ENCODE measurements around the genes ANKIB1 and TFPI2.

DNA sequence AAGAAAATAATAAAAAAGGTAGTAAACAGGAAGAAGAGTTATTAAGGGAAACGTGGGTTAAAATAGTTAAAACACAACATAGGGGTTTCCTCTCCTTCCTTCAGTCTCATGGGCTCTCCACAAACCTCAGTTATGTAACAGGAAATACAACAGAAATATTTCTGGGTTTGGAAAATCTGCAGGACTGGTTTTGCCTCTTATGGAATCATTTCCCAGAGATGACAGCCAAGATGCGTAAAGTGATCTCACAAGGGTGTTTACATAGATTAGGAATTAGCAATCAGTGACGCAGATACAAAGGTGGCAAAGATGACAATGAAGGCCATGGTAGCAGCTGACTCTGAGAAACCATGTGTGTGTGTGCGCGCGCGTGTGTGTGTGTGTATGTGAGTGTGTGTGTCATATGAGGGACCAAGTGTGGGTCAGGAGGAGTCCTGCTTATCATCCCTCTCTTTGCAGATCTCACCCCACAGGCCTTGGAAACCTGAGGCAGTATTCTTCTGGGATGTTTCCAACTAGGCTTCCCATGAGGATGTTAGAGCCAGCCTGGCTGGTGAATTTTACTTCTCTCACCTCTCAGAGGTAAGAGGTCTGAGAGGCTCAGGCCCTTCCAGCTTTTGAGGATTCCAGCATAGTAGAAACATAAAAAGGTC, 14.8 kb downstream of the STEAP4 start:
- PRO-cap, 2 experiments = no peak in any of the 2 experiments

GRCh38 chr7:88346935-88347604, 40.4 kb upstream of the STEAP4 start:
- PRO-cap, 2 experiments = no peak in any of the 2 experiments

GRCh38 chr7:90119098-90119903, 35.0 kb upstream of the STEAP1 start:
- PRO-cap, 2 experiments = peak in 1 of 2 experiments; most common plus-strand start chr7:90119409 (in 1); most common minus-strand start chr7:90119154 (in 1)

DNA sequence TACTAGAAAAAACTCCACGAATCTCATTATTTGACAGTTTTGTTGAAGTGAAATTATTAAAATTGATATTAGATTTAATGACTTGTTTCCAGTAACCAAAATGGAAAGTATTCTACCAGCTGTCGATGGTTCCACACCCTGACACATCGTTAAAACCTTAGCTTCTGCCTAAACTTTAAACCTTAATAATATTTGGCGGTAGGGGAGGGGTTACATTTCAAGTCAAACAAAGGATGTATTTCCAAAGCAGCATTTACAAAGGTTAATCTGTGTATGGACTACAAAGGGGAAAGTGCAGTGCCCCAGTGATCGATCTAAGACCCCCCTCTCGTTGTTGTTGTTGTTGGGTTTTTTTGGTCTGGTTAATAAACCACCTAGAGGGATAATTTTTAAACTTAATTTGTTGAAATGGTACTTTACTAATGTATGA, 1.1 kb upstream of the STEAP2 start:
- PRO-cap, 2 experiments = no peak in any of the 2 experiments

- PRO-cap, 2 experiments = no peak in any of the 2 experiments
Measured at GRCh38 chr7:90242411-90242912, 2.5 kb upstream of the CFAP69 start.

- PRO-cap, 2 experiments = no peak in any of the 2 experiments
Measured at GRCh38 chr7:90266416-90267308, 21.7 kb downstream of the CFAP69 start.

DNA sequence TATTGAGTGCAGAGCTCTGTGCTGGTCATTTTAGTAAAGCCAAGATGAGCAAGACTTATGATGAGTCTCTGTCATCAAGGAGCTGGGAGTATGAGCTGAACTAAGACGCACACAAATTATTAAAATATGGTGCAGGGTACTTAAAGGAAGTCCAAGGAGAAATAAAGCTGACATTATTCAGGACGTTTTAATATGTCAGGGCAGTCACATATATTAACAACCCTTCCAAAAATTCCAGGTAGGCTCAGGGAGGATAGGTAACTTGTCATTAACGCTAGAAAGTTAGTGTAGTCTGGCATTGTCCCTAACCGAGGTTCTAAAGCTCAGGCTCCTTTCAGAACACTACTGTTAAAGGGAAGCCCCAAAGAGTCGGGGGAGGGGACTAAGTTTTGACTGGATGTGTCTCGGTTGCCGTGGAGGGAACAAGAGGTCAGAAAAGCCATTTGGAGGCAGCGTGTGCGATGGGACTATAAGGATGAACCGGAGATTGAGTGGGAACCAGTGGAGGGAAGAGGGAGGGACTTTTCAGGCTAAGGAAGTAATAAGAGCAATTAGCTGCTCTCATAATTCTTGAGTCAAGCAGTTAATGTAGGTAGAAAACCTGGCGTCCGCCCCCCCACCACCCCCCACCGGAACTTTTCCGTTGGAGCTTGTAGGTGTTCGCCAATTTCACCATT, 656 bp upstream of the AKAP9 start:
- PRO-cap, 2 experiments = peak in 1 of 2 experiments; most common plus-strand start position 443 of the sequence (in 1)

- PRO-cap, 2 experiments = no peak in any of the 2 experiments
Measured at GRCh38 chr7:91973661-91974118, 33.0 kb downstream of the AKAP9 start.

- PRO-cap, 2 experiments = no peak in any of the 2 experiments
Measured at GRCh38 chr7:92069735-92070221, 64.5 kb downstream of the CYP51A1 start.

GRCh38 chr7:92135147-92135874, 1.0 kb upstream of the CYP51A1 start:
- PRO-cap, 2 experiments = peak in 1 of 2 experiments; most common plus-strand start chr7:92135254 (in 1); most common minus-strand start chr7:92135230 (in 1)

DNA sequence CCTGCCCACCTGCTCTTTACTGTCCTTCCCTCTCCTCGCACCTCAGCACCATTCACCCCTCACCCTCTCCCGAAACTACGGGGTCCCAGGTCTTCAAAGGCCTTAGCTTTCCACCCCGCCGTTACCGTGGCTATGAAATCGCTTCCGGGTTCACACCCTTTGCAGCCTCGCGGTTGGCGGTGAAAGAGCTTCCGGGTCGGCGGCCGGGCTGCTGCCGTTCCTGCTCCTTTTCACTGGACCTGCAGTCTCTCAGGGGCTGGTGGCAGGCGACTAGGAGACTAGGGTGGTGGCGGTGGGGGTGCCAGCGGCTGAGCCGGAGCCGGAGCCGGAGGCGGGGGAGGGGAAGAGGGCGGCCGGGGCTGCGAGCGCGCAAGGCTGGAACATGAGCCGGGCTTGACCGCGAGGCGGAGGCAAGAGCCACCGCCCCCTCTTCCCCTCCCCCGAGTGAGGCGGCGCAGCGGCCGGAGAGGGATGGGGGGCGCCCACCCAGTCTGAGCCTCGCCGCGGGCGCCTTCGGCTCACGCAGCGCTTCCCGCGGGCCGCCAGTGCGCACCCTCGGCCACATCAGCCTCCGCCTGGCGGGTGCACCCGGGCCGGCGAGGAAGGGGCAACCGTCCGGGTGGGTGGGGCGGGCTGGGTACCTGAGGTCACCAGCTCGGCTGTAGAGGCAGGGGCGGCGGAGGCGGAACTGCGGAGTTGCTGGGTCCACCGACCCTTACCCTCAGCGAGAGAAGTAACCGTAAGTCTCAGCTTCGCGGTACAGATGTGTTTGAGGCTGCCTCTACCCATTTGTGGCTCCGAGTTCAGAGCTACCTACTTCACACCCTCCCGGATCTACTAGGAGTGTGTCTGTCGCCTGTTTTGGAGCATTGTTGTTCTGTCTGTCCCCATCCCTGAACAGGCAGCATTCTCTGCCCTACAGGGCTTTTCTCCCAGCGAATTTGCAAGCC, at the start of gene ANKIB1:
Gene ANKIB1 (plus strand): TSS at position 194 of the 950 bp plus-strand sequence.
- PRO-cap, 2 experiments = peak in 1 of 2 experiments; most common plus-strand start position 244 of the sequence (in 1); most common minus-strand start position 134 of the sequence (in 1)

GRCh38 chr7:92364505-92365525, 82.5 kb upstream of the GATAD1 start:
- PRO-cap, 2 experiments = no peak in any of the 2 experiments

GRCh38 chr7:92483311-92483861, 5.6 kb upstream of the ERVW-1 start:
- PRO-cap, 2 experiments = no peak in any of the 2 experiments

DNA sequence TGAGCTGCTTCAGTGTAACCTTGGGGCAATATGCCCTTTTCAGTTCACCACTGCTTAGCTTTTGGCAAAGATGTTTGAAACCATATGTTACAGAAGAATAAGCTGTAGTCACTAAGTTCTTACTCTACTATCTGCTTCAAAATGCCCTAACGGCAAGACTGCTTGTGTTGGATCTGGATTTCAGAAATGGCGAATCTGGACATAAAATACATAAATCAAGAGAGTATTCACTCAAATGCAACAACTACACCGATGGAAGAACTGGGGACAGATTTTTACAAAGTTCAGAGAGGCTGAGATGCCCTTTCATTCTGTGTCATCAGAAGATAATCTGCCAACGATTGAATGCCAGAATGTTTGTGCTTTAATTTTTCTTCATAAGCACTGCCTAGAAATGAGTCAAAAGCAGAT, 22.1 kb upstream of the FAM133B start:
- PRO-cap, 2 experiments = no peak in any of the 2 experiments

DNA sequence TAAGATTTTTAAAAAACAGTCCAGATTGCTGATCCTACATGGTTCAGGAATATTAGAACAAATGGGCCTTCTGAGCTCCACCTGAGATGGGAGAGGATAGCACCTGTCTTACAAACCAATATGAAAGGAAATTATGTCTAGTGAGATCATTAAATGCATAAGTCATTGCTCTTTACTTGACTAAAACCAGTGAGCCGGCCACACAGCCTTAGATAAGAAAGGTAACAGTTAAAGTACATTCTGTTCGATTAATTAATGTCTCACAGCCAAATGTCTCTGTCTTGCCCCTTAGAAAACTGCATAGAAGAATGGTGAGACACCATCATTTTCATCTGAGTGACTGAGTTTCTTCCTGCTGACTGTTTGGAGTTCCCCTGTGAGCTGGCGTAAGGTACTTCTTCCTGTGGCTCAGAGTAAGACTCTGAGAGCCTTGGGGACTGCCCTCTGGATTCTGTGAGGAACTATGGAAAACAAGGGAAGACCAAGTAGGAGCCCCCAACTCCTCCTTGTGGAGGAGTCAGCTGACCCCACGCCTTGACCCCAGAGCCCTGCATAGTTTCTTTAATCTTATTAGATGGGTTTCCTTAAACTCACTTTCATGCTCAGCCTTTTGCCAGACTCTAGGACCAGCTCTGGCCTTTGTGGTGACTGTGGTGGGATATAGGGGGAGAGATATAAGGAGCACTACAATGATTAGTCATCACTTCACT, 51.6 kb upstream of the FAM133B start:
- PRO-cap, 2 experiments = no peak in any of the 2 experiments

GRCh38 chr7:92835878-92836363, 452 bp downstream of the CDK6 start:
- PRO-cap, 2 experiments = no peak in any of the 2 experiments

DNA sequence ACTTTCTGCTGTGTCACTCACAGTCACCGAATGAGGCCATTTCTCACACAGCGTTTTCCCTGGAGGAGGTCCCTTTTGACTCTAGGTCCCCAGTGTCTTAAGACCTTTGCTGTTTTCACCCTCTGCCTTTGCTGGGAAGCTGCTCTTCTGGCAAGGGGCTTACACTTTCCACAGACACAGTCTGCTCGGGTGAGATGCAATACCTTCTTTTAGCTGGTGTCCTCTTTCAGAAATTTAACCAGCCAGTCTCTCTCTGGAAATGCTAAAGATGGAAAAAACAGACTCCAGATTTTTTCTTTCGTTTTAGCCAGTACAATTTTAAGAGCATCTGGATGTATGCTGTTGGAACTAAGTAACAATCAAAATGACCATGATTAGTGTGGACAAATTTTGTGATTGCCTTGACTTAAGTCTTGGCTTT, 1.3 kb downstream of the SAMD9L start:
- PRO-cap, 2 experiments = no peak in any of the 2 experiments

- PRO-cap, 2 experiments = no peak in any of the 2 experiments
Measured at GRCh38 chr7:93202856-93203589, 23.2 kb downstream of the HEPACAM2 start.

DNA sequence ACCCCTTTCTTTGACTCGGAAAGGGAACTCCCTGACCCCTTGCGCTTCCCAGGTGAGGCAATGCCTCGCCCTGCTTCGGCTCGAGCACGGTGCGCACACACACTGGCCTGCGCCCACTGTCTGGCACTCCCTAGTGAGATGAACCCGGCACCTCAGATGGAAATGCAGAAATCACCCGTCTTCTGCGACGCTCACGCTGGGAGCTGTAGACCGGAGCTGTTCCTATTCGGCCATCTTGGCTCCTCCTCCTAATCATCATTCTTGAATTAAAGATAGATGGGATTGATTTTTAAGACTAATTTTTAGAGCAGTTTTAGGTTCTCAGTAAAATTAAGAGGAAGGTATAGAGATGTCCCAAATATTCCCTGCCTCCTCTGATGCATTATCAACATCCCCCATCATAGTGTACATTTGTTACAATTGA, 97.1 kb downstream of the TFPI2 start:
- PRO-cap, 2 experiments = no peak in any of the 2 experiments

- PRO-cap, 2 experiments = peak in 1 of 2 experiments; most common minus-strand start chr7:93890753 (in 1)
Measured at GRCh38 chr7:93890573-93891212, at the start of gene TFPI2. TFPI2 (minus strand) TSS chr7:93890753.